Metastatic Breast Carcinoma in the Brain (tissue), 10 donors: ENCODE measurements around a stretch of chr2.

DNA sequence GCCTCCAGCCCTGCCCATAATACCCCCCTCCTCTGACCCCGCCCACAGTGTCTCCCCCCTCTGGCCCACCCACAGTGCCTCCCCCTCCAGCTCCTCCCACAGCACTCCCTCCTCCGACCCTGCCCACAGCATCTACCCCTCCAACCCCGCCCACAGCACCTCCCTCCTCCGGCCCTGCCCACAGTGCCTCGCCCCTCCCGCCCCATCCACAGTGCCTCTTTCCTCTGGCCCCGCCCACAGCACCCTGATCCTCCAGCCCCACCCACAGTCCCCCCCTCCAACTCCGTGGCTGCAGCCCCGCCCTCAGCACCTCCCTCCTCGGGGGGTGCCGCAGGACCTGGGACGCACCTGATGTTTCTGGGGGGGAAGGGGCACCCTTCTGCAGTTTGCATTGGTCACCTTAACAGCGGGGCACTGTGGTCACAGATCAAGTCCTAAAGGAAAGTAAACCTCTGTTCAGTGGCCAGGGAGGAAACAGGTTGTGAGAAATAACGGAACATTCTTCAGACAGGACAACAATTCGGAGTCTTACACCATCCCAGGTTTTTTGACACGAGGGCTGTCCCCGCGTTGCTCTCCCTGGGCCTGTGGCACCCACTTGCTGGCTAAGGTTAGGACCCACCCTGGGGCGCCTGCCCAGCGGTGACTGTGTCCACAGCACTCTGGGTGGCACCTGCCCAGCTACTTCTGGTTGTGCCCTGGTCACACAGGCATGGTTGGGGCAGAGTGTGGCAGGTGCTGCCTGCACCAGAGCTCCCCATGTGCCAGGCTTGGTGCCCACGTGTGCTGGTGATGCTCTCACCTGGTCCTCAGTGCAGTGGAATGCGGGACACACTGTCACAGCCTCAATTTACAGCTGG lies 93.4 kb upstream of the OTOS start:
- PRO-cap, 10 experiments = no peak in any of the 10 experiments

GRCh38 chr2:240398323-240398670 lies 37.2 kb upstream of the GPC1 start:
- PRO-cap, 10 experiments = no peak in any of the 10 experiments

- PRO-cap, 10 experiments = no peak in any of the 10 experiments
Observed at GRCh38 chr2:240573505-240574204, 5.4 kb downstream of the RNPEPL1 start.

DNA sequence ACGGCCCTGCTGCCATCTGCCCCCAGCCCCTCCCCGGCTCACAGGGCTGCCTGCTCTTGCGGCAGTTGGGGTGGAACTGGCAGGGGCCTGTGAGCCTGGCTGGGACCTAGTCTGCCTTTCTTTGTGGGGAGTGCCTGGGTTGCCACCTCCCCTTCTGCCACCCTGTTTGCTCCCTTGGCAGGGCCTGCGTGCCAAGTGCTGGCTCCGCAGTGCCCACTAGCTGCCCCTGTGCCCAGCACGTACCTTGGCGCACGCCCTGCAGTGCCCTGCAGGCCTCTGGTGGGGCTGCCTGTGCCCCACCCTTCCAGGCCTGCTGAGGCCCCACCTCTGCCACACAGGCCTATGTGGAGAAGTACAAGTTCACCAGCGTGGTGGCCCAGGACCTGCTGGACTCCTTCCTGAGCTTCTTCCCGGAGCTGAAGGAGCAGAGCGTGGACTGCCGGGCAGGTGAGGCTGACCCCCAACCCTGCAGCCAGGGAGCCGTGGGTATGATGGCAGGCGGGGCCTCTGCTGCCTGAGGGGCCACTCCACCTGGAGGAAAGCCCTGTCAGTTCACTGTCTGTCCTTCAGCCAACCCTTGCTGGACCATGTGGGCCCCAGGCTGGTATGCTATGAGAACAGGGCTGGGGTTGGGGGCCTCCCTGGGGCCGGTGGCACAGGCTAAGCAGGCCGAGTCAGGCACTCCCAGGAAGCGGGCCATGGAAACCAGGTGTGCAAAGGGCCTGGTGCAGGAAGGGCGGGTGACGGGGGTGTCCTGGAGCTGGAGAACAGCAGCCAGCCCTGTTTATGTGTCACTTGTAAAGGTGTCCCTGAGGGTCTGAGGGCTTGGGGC lies 7.1 kb downstream of the RNPEPL1 start:
- PRO-cap, 10 experiments = no peak in any of the 10 experiments

- PRO-cap, 10 experiments = no peak in any of the 10 experiments
Observed at GRCh38 chr2:240578095-240578786, 8.3 kb upstream of the CAPN10 start.

GRCh38 chr2:240585711-240586480 lies 638 bp upstream of the CAPN10 start:
- PRO-cap, 10 experiments = peak in 10 of 10 experiments; most common plus-strand start chr2:240586385 (in 10); most common minus-strand start chr2:240586306 (in 5)

GRCh38 chr2:240591779-240592564 lies 5.4 kb downstream of the CAPN10 start:
- PRO-cap, 10 experiments = no peak in any of the 10 experiments

DNA sequence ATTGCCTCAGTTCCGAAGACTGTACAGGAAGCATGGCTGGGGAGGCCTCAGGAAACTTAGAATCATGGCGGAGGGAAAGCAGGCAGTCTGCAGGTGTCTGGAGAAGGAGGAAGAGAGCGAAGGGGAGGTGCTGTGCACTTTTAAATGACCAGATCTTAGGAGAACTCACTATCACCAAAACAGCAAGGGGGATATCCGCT lies 13.5 kb downstream of the CAPN10 start:
- PRO-cap, 10 experiments = no peak in any of the 10 experiments

DNA sequence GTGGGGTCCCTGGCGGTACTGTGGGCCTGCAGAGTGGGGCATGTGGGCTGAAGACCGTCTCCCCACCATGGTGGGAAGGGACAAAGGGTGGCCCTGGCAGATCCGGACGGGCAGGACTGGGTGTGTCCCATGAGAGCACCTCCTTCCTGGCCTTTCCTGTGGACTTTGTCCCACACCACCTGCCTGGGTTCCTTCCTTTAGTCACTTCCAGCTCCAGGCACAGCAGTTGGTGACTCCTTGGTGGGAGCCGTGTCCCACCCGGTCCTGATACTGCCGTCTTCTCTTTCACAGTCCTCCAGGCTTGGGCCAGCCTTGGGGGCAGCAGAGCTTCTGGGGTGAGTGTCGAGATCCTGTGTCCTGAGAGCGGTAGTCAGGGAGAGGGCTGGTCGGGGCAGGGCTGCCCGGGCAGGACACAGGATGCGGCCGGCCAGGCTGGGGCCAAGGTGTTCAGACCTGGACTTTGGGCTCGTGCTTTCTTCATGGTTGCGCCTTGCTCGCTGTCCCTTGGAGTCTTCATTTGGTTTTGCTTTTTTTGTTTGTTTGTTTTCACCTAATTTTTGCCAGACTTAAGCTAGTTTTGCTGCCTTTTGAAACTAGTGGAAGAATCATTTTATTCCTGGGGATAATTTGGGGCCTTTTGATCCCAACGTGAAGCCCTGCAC lies 18.8 kb downstream of the CAPN10 start:
- PRO-cap, 10 experiments = peak in 3 of 10 experiments; most common plus-strand start position 220 of the sequence (in 2); most common minus-strand start position 75 of the sequence (in 2)

DNA sequence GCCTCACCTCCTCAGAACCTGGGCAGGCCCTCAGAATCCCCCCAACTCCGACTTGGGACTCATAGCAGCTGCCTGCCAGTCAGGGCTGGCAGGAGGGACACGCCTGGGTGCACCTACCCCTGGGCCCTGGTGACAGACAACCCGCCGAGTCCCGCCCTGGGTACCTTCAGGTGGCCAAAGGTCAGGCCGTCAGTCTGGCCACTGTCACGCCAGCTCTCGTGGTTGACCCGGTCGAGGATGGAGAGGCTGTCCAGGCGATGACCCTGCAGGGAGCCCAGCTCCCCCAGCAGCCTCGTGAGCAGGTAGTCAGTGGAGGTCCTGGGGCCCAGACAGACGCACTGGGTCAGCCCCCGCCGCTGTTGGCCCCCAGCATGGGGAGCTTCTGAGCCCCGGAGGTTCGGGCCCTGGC lies 6.1 kb downstream of the MAB21L4 start:
- PRO-cap, 10 experiments = no peak in any of the 10 experiments

GRCh38 chr2:240893160-240894166 lies 2.5 kb downstream of the MAB21L4 start:
- PRO-cap, 10 experiments = peak in 1 of 10 experiments; most common plus-strand start chr2:240893713 (in 1)

- PRO-cap, 10 experiments = no peak in any of the 10 experiments
Observed at GRCh38 chr2:240898741-240899195, 2.8 kb upstream of the MAB21L4 start.

DNA sequence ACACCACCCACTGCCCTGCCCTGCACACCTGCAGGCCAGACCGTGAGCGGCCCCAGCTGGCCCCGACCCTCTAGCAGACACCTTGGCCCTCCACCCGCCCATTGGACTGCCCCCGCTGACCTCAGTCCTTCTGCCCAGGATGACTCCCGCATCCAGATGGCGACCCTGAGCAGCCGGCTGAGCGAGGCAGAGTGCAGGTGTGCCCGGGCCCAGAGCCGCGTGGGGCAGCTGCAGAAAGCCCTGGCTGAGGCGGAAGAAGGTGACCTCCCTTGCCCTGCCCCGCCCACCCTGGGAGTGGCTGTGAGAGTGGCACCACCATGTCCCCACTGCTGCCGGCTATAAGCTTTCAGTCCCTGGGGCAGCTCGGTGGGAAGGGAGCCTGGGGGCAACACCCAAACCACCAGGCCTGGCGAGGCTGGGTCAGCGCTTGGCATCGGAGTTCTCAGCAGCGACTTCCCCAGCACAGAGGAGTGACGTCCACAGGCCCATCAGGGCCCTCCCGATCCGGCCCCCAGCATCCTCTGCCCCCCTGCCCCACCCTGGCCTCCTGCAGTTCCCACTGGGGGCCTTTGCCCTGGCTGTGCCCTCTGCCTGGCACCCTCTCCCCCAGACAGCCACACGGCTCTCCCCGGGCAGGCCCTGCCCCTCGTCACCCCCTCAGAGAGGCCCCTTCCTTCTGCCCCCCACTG lies 31.1 kb upstream of the SNED1 start:
- PRO-cap, 10 experiments = peak in 1 of 10 experiments; most common plus-strand start position 349 of the sequence (in 1); most common minus-strand start position 261 of the sequence (in 1)

DNA sequence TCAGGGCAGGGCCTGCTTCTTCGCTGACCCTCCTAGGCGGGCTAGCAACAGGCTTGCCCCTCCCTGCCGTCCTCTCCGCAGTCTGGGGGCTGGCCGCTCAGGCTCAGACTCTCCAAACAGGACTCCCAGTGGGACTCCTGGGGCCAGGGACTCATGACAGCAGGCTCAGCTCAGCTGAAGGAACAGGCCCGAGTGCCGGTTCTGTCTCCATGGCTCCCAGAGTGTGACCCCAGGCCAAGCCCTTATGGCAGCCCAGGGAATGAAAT lies 1.1 kb downstream of the SNED1 start:
- PRO-cap, 10 experiments = no peak in any of the 10 experiments

- PRO-cap, 10 experiments = peak in 2 of 10 experiments; most common plus-strand start chr2:241009854 (in 1); most common minus-strand start chr2:241009887 (in 1)
Observed at GRCh38 chr2:241009647-241010645, 11.5 kb downstream of the SNED1 start.

- PRO-cap, 10 experiments = no peak in any of the 10 experiments
Observed at GRCh38 chr2:241018800-241019740, 20.7 kb downstream of the SNED1 start.

DNA sequence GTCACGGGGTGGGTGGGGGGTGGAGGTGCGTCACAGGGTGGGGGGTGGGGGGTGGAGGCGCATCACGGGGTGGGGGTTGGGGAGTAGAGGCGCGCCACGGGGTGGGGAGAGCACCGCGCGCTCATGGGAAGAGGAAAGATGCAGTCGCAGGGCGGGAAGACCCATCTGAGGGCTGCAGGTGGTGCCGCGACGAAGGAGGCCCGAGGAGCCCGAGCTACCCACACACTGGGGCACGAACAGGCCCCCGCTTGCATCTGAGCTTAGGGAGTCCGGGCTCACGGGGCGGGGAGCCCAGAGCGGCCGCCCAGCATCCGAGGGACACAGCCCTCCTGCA lies 37.6 kb downstream of the SNED1 start:
- PRO-cap, 10 experiments = no peak in any of the 10 experiments

DNA sequence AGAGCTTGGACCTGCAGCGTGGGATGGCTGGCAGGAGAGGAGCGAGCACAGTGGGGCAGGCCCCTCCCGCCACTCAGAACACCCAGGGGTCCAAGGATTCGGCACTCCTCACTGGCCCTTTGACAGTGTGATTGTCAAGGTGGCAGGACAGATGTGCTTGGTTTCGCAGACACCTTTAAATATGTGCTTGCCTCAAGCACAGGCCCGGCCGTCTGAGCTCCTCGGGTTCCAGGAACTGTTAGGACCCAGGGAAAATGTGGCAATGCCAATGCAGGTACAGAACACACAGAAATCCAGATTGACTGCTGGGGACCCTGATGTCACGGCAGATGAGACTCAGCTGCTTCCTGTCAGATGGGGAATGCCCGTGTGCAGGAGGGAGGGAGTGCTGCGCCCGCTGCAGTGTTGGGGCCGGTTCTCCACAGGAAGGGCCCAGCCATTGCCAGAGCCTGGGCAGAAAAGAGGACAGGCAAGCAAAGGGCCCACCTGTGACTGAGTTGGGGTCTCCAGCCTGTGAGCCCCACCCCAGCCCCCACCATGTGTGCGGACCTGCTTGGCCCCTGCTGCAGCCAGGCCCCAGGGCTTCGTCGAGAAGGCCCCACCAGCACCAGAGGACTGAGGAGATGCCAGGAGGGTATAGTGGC lies 50.9 kb downstream of the MTERF4 start:
- PRO-cap, 10 experiments = no peak in any of the 10 experiments

GRCh38 chr2:241057339-241057899 lies 44.7 kb downstream of the MTERF4 start:
- PRO-cap, 10 experiments = no peak in any of the 10 experiments

GRCh38 chr2:241073997-241074496 lies 28.0 kb downstream of the MTERF4 start:
- PRO-cap, 10 experiments = no peak in any of the 10 experiments